Right lobe of liver (tissue), 4 donors: ENCODE data around the gene PRAMEF5.

DNA sequence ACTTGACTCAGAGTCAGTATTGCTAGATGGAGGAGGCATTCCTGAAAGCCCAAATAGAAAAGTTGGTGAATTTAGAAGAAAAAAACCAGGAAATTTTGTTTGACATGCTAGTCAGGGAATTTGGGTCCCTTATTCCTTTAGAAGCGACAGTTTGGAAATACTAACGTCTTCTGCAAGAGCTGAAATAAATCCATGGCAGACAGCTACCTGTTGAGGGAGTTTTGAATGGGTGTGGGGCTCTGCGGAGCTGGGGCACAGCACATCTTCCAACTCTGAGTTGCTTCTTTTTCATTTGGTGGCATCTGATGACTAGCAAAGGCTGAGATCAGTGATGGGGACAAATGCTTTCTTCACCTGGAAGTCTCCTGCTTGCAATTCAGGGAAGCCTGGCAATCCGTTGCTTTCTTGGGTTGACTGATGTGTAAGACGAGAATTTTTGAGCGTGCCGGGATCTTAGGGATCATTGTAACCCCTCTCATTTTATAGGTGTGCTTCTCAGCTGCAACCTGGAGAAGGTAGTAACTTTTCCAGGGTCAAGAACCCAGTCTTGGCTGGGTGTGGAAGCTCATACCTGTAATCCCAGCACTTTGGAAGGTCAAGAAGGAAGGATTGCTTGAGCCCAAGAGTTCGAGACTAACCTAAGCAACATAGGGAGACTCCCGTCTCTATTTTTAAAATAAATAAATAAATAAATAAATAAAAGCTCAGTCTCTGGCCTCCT, 6.6 kb downstream of the DHRS3 start:
- PRO-cap, 4 experiments: no peak in any of the 4 experiments
- RAMPAGE, long total RNA, 2 experiments: no peak in any of the 2 experiments

DNA sequence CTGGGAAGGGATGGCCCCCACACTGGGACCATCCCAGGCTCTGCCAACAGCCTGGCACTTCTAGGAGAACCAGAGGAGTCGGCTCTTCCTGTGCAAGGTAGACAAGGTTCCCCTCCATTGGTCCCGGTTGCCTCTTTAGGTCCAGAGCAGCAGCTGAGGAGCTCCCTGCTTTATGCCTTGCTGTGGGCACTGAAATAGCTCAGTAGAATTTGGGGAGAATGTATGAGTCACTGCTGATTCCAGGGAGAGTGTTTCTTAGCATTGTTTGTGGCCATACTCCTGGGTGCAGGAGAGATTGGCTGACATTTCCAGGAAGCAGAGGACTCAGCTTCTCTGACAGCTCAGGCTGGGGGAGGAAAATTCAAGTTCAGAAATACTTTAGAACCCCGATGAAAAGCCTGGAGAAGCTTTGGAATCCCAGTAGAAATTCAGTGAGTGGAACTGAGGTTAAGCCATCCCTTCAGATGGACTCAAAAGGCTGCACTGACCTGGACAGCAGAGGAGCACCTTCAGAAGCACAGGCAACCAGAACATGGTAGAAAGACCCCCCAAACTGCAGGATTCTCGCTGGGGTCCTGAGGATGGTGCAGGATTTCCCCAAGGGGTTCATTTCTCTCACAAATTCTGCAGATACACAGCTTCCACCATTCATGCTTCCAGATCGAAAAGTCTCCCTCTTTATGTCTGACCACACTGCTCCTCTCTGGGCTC, 19.8 kb downstream of the PRAMEF1 start:
- PRO-cap, 4 experiments: no peak in any of the 4 experiments
- RAMPAGE, long total RNA, 2 experiments: no peak in any of the 2 experiments

- PRO-cap, 4 experiments: no peak in any of the 4 experiments
- RAMPAGE, long total RNA, 2 experiments: no peak in any of the 2 experiments
Observed at GRCh38 chr1:13254041-13254361, at the start of gene PRAMEF5. TSS of gene PRAMEF5 (plus strand) at chr1:13254198.

DNA sequence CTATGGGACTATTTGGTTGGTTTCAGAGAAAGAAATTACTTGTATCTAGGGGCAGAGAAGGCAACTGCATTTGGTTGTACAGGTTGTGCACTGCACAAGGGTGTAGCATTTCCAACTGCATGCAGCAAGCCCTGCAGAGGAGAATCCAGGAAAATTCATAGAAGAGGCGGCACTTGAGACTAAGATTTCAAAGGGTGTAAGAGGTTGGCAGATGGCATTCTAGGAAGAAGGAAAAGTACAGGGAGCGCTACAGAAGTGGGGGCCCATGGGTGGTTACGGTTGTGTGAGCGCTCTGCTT, 27.9 kb downstream of the PRAMEF20 start:
- PRO-cap, 4 experiments: peak in 1 of 4 experiments; most common minus-strand start position 181 of the sequence (in 1)
- RAMPAGE, long total RNA, 2 experiments: no peak in any of the 2 experiments

DNA sequence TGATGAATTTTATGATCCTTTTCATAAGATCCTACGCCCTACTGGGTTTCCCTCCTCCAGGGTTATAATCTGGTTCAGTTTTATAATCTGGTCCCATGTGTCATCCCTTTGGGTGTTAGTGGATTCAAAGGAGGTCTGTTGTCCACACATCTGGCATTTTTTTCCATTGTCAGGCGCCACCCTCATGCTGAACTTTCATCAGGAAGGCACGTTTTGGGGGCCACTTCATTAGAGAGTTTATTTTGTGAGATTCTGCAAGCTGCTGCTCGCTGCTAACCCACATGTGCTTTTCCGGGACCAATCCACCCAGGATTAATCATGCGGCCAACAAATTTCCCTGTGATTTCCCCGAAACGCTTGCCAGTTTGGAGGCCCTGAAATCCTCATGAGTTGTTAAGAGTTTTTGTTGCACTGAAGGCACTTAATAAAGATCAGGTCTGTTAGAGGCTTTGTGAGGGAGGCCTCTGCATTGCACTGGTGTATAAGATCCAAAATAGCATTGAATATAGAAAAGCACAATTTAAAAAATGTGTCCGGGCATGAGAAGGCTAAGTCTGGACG, 2.3 kb downstream of the PDPN start:
- PRO-cap, 4 experiments: no peak in any of the 4 experiments
- RAMPAGE, long total RNA, 2 experiments: no peak in any of the 2 experiments

- PRO-cap, 4 experiments: no peak in any of the 4 experiments
- RAMPAGE, long total RNA, 2 experiments: no peak in any of the 2 experiments
Observed at GRCh38 chr1:13703338-13703823, 3.4 kb downstream of the PRDM2 start.

GRCh38 chr1:13731972-13732198, 31.9 kb downstream of the PRDM2 start:
- PRO-cap, 4 experiments: no peak in any of the 4 experiments
- RAMPAGE, long total RNA, 2 experiments: no peak in any of the 2 experiments

DNA sequence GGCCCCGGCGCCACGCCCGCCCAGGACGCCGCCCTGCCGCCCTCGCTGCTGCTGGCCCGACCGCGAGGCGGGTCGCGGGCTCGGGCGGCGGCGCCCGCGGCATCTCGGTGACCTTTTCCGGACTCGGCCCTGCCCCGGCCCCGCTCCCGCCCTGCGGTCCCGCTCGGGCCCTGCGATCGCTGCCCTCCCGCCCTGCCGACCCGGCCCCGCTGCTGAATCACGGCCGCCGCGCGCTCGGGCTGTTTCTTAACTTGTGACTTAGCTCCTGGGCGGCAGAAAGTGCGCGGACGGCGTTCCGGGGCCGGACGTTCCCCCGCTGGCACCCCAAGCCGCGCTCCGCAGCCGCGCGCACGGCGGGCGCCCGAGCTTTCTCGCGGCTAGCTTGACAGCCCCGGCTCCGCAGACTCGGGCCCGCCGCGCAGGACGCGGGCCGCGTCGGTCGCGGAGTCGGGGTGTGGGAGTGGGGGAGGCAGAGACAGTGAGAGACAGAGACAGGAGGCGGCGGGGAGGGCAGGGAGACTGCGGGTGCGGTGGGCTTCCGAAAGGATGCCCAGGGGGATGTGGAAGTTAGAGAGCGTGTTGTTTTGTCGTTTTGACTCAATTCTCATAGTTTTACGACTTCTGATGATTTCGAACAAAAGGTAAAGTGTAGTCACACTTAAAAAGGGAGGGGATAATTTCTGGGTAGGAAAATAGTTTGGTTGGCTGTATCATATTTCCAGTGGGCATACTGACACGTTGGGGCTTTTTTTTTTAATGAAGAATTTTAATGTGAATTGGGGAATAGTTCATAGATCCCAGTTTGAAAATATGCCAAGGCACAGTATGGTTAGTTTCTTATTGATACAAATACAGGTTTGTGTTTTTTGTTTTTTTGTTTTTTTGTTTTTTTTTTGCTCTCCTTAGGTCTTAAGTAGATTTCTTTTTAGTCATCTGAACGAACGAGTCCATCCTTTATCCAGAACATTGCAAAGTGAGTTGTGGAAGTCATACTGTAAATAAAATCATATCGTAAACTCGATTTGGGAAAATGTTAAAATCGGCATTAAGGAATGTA, 49.9 kb downstream of the PRDM2 start:
- PRO-cap, 4 experiments: peak in 4 of 4 experiments; most common plus-strand start position 275 of the sequence (in 4); most common minus-strand start position 253 of the sequence (in 3)
- RAMPAGE, long total RNA, 2 experiments: no peak in any of the 2 experiments

DNA sequence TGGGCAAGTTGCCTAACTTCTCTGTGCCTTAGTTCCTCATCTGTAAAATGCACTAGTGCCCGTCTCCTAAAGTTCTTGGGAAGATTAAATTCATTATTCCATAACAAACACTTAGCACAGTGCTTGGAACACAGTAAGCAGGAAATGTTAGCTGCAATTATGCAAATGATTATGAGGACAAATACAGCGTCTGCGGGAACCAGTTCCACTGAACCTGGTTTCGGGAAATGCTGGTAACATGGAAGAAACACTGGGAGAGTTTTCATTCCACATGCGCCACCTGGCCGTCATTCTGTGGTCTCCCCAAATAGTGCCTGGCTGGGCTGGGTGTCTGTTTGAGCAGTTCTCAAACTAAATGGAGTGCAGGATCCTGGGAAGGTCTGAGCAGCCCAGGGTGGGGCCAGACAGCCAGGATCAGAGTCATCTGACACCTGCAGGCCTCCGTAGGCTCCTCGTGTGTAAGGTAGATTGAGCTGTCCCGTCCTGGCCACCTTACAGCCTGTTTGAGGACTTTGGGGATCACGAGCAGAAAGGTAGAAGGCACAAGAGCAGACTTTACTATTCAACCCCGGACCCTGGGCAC, 101.7 kb downstream of the PRDM2 start:
- PRO-cap, 4 experiments: no peak in any of the 4 experiments
- RAMPAGE, long total RNA, 2 experiments: no peak in any of the 2 experiments

DNA sequence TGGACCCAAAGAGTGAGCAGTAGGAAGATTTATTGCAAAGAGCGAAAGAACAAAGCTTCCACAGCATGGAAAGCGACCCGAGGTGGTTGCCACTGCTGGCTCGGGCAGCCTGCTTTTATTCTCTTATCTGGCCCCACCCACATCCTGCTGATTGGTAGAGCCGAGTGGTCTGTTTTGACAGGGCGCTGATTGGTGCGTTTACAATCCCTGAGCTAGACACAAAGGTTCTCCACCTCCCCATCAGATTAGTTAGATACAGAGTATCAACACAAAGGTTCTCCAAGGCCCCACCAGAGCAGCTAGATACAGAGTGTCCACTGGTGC, 282.4 kb downstream of the PRDM2 start:
- PRO-cap, 4 experiments: no peak in any of the 4 experiments
- RAMPAGE, long total RNA, 2 experiments: no peak in any of the 2 experiments

DNA sequence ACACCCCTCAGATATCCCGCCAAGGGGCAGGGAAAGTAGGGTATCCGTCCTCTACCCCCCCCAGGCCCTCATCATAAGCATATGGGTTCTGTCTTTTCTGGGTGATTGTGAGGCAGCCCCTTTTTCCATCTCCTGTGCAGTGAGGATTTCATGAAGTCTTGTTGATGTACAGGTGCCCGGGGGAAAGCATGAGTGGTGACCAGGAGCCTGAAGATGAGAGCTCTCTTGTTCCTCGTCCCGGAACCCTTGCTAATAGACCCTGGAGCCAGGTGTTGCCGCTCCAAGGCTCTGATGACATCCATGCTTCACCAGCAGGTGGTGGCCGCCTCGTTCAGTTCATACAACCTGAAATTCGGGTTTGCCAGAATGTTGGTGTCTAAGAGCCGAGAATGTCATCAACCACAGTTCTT, 235.0 kb downstream of the KAZN start:
- PRO-cap, 4 experiments: no peak in any of the 4 experiments
- RAMPAGE, long total RNA, 2 experiments: no peak in any of the 2 experiments

DNA sequence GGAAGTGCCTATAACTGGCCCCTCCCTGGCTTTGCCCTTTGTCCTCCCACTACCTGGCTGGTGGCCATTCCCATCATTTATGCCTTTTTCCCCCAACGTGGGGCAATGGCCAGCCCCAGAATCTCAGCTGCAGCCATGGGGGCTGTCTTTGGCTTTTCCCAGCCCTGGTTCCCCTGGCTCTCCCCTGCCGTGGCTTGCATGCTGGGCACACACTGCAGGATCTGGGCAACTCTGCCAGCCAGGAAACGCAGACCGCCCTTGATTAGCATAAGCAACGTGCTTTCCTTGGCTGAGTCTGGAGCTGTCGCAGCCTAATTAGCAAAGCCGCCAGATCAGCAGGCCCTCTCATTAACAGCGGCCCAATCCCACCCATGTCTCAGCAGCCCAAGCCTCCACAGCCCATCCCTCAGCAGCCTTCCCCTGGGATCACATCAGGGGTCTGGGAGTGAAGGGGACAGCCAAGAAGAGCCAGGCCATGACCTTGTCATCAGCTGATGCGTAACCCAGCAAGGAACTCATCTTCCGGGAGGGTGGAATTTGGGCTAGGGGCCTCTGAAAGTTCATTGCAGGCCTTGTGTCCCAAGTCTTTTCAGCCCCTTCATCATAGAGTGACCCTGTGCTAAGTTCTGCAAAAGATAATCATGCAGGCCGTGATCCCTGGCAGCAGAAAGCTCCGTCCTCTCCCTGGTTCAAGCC, 258.3 kb upstream of the TMEM51 start:
- PRO-cap, 4 experiments: no peak in any of the 4 experiments
- RAMPAGE, long total RNA, 2 experiments: no peak in any of the 2 experiments

- PRO-cap, 4 experiments: peak in 3 of 4 experiments; most common plus-strand start chr1:14925080 (in 1); most common minus-strand start chr1:14925077 (in 3)
- RAMPAGE, long total RNA, 2 experiments: no peak in any of the 2 experiments
Observed at GRCh38 chr1:14925012-14925572, 228.5 kb upstream of the TMEM51 start.

DNA sequence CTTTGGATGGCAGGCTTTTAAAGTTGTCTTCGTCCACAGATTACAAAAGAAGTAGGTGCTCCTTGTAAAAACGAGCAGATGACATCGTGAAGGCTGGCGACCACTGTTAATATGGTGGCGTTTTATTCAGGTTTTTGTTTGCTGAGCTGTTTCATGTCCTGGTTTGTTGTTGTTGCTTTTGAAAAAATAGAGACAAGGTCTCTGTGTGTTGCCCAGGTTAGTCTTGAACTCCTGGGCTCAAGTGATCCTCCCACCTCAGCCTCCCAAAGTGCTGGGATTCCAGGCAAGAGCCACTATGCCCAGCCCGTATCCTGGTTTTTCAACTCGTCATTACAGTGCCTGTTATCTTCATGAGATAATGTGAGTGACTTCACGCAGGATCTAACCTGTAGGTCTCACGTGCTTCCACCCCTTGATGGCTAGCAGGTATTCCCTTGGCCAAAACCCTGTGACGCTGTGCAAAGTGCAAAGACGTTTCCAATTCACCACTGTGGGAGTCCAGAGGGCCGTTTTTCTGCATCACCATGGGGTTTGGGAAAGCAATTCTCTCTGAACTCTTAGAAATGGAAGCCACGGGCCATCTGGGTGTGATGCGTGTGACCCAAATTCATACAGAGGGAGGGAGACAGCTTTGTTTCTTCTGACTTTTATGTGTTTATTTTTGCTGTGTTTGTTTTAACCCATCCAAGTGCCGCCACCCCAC, 4.4 kb downstream of the TMEM51 start:
- PRO-cap, 4 experiments: no peak in any of the 4 experiments
- RAMPAGE, long total RNA, 2 experiments: no peak in any of the 2 experiments

GRCh38 chr1:15197636-15198403, 44.3 kb downstream of the TMEM51 start:
- PRO-cap, 4 experiments: no peak in any of the 4 experiments
- RAMPAGE, long total RNA, 2 experiments: no peak in any of the 2 experiments

DNA sequence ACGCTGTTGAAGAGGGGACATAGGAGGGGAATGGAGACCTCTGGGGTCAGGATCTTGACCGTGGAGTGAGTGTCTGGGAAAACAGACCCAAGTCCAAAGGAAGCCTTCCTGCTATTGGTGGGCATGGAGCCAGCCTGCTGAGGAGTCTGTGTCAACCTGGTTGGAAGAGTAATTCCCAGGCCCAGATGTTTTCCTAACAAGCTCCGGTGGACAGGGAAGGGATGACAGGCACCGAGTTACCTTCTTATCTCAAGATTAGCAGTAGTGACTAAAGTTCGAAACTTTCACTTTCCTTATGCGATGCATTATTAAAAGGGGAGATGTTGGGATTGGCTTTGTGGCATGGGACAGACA, 25.9 kb upstream of the FHAD1 start:
- PRO-cap, 4 experiments: no peak in any of the 4 experiments
- RAMPAGE, long total RNA, 2 experiments: no peak in any of the 2 experiments

GRCh38 chr1:15308655-15309130, 61.7 kb downstream of the FHAD1 start:
- PRO-cap, 4 experiments: peak in 2 of 4 experiments; most common plus-strand start chr1:15309015 (in 1); most common minus-strand start chr1:15308874 (in 1)
- RAMPAGE, long total RNA, 2 experiments: no peak in any of the 2 experiments

- PRO-cap, 4 experiments: no peak in any of the 4 experiments
- RAMPAGE, long total RNA, 2 experiments: no peak in any of the 2 experiments
Observed at GRCh38 chr1:15328730-15329236, 80.9 kb upstream of the EFHD2 start.

- PRO-cap, 4 experiments: no peak in any of the 4 experiments
- RAMPAGE, long total RNA, 2 experiments: no peak in any of the 2 experiments
Observed at GRCh38 chr1:15341986-15342327, 67.7 kb upstream of the EFHD2 start.

DNA sequence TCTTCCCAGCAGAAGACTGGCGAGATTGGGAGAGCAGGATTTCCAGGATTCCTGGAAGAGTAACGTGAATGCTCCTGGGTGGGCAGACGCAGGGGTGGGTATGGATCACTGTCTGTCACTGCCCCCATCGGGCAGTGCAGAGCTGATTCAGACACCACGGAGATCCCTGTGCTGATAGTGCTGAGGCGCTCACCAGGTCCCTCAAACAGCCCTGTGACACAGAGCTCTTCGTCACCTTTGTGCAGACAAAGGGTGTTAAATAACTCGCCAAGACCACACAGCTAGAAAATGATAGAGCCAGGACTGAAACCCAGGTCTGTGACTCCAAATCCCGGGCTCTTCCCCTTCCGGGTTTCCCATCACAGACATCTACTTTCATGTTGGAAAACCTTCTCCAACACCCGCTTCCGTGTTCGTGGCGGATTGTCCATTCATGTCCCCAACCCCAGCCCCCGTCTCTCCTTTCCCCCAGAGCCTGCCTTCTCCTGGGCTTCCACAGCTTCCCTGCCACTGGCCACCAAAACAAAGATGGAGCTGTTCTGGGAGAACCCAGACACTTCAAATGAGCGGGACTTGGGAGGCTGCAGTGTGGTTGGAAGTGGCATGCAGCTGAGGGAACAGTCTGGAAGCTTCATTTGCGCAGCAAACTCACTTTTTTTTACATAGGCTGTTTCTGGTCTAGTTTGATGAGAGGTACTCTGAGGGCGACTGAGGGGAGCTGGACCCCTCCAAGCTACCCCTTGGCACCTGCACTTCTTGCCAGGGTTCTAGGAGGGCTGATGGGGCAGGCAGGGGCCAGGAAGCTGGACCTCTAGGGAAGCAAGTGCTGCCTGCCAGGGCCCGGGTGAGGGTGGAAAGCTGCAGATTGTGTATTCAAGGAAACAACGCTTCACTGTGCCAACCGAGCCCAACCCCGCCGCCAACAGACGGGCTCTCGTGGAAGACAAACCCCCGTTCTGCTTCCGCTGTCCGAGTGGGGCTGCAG, 2.8 kb downstream of the EFHD2 start:
- PRO-cap, 4 experiments: no peak in any of the 4 experiments
- RAMPAGE, long total RNA, 2 experiments: no peak in any of the 2 experiments